Lung (tissue), 4 donors: ENCODE results near the gene ENPP6.

DNA sequence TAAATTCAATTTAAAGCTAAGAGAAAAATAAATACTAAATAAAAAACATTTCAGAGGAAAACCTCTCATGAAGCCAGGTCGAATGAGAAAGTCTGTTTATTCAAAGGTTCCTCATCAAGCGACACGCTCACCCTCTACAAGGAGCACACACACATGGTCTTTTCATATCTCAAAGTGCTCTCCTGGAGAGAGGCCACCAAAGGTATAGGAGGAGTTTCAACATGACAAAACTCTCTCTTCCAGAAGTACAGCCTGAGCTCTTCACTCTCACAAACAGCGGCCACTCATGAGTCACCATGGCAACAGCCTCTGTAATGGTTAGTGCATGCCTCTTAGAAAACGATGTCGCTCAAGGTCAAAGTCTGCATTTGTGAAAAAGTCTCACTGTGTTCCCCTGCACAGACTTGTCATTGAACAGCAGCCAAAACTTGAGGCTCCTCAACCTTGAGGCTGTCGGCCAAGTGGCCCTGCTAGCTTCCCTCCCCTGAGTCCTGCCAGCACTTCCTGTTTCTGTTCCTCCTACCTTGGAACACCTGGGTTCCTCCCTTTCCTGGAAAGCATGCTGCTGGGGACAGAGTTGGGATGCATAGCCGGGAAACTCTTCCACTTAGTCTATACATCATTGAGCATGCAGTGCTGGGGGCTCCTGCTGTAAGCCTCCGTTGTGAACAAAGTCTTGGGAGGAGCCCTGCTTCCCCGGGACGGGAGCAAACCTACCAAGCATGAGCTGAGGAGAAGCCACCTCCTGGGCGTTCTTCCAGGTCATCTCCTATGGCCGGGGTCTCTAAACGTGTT is 66.5 kb downstream of the ING2 start:
- PRO-cap: no peak
- RAMPAGE, long total RNA: no peak
- RRBS: 29% methylated on average over 4 of the region's 14 CpGs

DNA sequence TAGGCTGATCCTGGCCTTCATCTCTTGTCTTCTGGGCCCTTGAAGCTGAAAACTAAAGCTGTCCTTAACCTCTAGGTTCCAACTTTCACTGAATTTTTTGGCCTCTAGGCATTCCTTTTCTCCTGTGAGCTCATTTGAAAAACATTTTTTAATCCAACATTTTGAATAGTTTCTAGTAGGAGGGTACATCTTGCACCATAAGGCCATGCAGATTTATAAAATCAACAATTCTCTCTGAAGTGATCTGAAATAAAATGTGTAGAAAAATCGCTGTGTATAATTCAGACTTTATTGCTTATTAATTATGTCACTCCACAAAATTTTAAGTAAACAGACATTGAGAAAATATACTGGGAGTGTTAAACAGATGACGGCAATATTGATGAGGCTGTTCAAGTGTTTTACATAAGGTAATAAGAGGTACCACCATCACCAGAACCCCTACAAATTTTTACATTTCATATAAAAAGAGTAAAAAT is 19.6 kb downstream of the RWDD4 start:
- PRO-cap: no peak
- RAMPAGE, long total RNA: no peak
- RRBS: no CpG with 5 or more reads among the region's 2 CpGs

DNA sequence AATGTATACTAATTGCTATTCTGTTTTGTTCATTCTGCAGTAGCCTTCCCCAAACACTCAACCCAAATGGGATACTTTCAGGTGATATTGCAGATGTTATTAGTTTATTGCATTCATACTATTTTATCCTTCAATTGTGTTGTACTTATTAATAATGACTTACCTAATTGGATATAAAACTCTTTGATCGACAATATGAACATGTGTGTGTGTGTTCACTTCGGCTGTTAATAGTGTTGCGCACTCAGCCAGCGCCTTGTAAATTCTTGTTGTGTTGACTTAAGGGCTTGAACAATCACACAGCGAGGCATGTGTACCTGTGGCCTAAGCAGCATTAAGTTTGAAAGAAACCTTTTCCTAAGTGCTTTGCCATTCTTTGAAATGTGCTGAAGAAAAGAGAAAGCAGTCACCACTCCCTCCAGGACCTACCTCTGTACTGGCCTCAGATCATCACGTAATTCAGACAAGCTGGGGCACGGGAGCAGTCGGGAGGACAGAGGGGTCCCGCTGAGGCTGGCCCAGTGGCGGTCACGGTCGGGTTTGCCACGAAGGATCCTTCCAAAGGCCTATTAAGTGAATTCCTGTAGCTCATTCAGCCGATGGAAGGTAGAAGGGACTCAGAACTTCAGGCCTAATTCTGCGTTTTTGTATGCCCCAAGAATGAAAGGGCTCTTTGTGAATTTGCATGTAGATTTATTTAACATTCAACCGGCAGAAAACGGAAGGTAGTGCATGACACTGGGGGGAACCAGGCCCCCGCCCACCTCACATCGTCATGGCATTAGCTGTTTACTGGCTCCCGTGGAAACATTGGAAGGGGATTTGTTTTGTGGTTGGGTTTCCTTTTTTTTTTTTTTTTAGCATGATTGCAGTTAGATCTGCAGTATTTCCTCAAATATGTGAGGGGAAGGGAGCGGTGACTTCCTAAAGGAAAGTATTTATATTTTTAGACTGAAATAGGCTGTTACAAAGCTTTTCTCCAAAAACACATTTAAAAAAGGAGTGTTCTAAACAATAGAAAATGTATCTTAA is 106.2 kb downstream of the TRAPPC11 start:
- PRO-cap: no peak
- RAMPAGE, long total RNA: no peak
- RRBS: no CpG with 5 or more reads among the region's 21 CpGs

DNA sequence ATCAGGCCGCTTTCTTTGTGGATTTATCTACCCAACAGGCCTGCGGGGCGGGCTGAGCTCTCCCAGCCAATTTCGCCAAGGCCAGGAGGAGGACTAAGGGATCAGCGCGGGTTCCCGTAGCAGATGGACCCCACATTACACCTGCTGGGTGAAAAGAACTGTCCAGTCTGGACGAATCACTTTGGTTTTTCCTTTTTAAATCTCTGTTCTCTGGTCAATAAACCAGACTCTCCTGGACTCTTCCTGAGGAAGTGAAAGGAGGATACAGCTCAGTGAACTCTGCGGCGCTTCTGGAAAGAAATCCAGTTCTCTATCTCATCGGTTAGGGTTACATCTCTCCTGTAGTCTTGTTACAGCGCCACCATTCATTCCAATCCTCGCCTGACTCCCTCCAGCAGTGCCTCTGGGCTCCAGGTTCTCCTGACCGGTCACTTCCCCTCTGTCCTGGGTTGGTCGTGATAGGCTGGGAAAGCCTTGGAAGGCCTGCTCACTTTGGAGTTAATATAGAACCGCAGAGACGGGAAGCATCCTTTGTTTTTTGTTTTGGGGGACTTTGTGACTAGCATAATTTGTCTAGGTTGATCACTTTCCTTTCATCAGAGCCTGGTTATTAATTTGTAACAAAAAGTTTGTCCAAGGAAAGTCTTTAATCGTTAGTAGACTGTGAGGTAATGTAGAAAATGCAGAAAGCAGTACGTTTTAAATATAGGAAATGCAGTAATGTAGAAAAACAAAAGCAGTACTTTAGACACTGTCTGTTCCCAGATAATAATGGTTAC is 97.0 kb upstream of the STOX2 start:
- PRO-cap: no peak
- RAMPAGE, long total RNA: no peak
- RRBS: no CpG with 5 or more reads among the region's 19 CpGs

DNA sequence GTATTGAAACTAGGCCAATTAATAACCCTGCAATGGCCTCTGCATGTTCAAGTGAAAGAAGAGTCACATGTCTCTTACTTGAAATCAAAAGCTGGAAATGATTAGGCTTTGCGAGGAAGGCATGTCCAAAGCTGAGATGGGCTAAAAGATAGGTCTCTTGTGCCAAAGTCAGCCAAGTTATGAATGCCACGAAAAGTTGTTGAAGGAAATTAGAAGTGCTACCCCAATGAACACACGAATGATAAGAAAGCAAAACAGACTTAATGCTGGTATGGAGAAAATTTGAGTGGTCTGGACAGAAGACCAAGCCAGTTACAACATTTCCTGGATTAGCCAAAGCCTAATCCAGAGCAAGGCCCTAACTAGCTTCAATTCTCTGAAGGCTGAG is 5.9 kb upstream of the STOX2 start:
- PRO-cap: no peak
- RAMPAGE, long total RNA: no peak
- RRBS: no CpG with 5 or more reads among the region's 3 CpGs

- PRO-cap: no peak
- RAMPAGE, long total RNA: no peak
- RRBS: no CpG with 5 or more reads among the region's 16 CpGs
These were observed 115.0 kb downstream of the STOX2 start for GRCh38 chr4:184020050-184020631.

GRCh38 chr4:184217666-184218191 is at the start of gene ENPP6:
Gene ENPP6, minus strand, starts transcription at chr4:184217873.
- PRO-cap: no peak
- RAMPAGE, long total RNA: no peak
- RRBS: 51% methylated on average over 3 of the region's 9 CpGs

- PRO-cap: no peak
- RAMPAGE, long total RNA: no peak
- RRBS: no CpG with 5 or more reads among the region's 21 CpGs
These were observed 65.6 kb upstream of the ENPP6 start for GRCh38 chr4:184282947-184284003.

DNA sequence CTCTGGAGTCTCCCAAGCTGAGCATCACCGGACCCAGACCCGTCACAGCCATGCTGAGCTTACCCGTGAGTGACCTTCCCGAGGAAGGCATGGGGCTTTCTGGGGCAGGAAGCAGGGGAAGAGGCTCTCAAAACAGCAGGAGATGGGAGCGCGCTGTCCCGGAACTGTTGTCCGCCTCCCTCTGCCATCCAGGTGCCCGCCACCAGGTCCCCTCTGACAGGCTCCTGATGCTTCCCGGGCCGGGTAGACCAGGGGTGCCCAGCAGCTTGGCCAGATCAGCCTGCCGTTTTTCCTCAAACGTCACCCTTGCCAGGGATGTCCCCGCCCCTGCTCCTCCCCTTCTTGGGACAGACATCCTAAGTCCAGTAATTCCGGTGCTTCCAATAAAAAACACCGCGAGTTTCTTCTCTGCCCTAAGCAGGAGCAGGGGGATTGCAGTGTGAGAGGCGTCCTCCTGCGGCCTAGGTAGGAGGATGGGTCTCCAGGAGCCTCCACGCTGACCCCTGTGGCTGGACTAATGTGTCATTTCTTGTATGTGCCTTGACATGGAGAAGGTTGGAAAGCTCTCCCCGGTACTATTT is 66.4 kb upstream of the ENPP6 start:
- PRO-cap: no peak
- RAMPAGE, long total RNA: no peak
- RRBS: no CpG with 5 or more reads among the region's 21 CpGs

- PRO-cap: no peak
- RAMPAGE, long total RNA: no peak
- RRBS: no CpG with 5 or more reads among the region's 12 CpGs
These were observed 122.5 kb downstream of the IRF2 start for GRCh38 chr4:184351782-184352361.

- PRO-cap: no peak
- RAMPAGE, long total RNA: no peak
- RRBS: no CpG with 5 or more reads among the region's 2 CpGs
These were observed 91.0 kb downstream of the IRF2 start for GRCh38 chr4:184383446-184383650.

DNA sequence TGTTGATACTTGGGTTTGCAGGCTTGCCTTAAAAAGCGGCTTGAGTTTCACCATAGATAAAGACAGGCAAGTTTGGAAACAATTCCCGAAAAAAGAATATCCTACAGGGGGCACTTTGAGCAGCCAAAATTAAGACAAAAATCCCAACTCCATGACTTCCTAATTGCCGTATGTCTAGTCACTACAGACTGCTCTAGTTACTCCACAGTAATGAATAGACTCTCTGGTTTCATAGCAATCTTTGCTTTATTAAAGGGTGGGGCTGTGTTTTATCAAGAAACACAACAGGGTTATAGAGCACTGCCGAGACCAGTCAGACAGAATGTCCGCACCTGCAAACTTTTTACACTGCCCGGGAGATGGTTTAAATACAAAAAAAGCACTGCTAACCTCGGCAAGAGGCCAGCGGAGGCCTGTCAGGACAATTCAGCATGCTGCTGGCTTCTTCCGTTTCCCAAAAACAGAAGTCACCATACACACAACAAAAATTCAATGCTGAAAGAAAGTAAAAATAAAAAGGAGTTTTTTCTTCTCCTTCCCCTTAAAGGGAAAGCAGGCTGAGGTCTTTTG is 67.5 kb downstream of the IRF2 start:
- PRO-cap: no peak
- RAMPAGE, long total RNA: no peak
- RRBS: no CpG with 5 or more reads among the region's 9 CpGs

DNA sequence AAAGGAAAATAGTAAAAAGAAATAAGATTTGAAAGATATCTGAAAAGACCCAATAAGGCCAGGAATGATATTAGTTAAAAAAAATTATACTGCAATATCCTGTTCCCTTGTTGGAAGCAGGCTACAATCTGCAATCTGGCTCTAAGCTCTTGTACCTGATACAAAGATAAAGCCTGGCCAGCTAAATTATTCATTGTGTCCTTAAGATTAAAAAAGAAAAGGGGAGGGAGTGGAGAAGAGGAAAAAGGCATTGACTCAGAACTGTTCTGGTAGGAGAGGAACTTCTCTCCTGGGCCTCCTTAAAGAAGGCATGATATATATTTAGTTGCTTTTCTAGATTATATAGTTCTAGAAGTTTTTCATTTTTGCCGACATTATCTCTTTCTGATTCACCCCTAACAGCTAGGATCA is 46.7 kb downstream of the IRF2 start:
- PRO-cap: no peak
- RAMPAGE, long total RNA: no peak
- RRBS: no CpG with 5 or more reads among the region's 1 CpG

GRCh38 chr4:184474946-184475443 is 645 bp upstream of the IRF2 start:
- PRO-cap: no peak
- RAMPAGE, long total RNA: no peak
- RRBS: 0% methylated on average over 2 of the region's 26 CpGs

GRCh38 chr4:184733062-184733617 is 756 bp downstream of the CENPU start:
- PRO-cap: no peak
- RAMPAGE, long total RNA: no peak
- RRBS: 0% methylated on average over 9 of the region's 25 CpGs

DNA sequence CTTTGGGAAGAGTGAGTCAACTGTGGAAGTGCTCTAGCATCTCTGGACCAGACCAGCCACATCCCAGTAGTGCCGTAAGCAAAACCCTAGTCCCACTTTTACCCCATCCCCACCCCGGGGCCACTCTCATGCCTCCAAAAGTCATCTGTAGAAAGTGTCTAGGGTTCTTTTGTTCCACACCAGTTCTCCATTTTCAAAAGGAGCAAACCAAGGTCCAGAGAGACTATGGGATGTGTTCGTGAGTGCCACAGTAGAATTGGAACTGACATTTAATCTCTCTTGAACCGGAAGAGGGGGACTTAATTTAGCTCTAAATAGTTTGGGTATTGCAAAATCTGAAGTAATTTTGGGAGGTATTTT is 27.1 kb upstream of the CENPU start:
- PRO-cap: no peak
- RAMPAGE, long total RNA: no peak
- RRBS: no CpG with 5 or more reads among the region's 4 CpGs

DNA sequence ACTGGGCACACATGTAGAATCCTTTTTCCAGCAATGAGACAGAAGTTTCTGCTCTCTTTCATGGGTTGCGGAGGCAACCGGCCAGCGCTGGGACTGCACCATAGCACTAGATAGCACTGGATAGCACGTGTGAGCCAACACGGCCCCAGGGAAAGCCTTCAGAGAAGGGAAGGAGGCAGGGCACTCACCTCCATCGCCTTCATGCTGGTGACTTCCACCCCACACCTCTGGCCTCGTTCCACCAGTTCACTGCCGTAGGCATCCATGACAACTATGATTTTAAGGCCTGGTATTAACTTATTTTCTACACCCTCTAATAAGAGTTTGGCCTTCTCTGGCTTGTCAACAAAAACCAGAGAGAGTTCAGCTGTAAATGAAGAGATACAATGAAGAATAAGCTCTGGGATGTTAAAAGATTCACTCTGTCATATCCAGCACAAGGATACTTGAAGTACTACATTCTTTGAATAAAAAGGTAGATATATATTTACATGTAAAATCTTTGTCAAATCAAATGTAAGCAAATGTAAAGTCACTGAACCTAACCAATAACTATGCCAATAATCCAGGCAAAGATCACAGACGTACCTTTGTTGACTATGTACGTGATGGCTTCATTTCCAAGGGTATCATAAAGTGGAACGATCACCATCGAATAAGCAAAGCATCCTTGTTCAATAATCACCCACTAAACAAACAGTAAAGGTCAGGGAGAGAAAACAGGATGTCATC is 42.6 kb upstream of the CENPU start:
- PRO-cap: no peak
- RAMPAGE, long total RNA: no peak
- RRBS: no CpG with 5 or more reads among the region's 12 CpGs

DNA sequence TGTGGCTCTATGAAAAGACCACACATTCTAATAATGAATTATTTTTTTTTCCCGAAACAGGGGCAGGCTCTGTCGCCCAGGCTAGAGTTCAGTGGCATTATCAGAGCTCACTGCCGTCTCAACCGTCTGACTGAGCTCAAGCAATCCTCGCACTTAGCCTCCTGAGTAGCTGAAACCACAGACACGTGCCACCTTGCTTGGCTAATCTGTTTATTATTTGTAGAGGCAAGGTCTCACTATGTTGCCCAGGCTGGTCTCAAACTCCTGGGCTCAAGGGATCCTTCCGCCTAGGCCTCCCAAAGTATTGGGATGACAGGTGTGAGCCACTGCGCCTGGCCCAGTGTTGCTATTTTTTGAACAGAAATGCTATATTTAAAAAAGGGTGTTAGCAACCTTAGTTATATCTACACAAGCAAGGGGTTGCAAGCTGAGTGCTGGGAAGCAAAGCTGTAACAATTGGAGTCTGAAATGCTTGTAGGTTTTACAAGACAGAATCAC is 33.3 kb downstream of the ACSL1 start:
- PRO-cap: no peak
- RAMPAGE, long total RNA: no peak
- RRBS: no CpG with 5 or more reads among the region's 8 CpGs

- PRO-cap: no peak
- RAMPAGE, long total RNA: no peak
- RRBS: no CpG with 5 or more reads among the region's 10 CpGs
These were observed 21.1 kb upstream of the ACSL1 start for GRCh38 chr4:184846730-184847313.

DNA sequence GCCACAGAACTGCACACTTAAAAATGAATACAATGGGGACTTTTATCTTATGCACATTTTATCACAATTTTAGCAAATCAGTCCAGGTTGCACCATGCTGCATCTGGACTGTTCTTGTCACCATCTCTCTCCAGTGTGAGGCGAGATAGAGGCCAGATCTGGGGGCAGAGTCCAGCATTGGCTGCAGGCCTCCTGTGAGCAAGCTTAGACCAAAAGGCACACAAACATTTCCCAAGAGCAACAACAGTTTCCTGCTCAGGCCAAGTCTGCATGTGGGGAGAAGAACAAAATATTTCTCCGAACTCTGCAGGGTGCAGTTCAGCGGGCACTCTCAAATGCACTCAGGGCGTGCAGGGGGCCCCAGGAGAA is 57.9 kb upstream of the HELT start:
- PRO-cap: no peak
- RAMPAGE, long total RNA: no peak
- RRBS: no CpG with 5 or more reads among the region's 4 CpGs